K562 (cell line): ENCODE measurements around the gene ANKH.

DNA sequence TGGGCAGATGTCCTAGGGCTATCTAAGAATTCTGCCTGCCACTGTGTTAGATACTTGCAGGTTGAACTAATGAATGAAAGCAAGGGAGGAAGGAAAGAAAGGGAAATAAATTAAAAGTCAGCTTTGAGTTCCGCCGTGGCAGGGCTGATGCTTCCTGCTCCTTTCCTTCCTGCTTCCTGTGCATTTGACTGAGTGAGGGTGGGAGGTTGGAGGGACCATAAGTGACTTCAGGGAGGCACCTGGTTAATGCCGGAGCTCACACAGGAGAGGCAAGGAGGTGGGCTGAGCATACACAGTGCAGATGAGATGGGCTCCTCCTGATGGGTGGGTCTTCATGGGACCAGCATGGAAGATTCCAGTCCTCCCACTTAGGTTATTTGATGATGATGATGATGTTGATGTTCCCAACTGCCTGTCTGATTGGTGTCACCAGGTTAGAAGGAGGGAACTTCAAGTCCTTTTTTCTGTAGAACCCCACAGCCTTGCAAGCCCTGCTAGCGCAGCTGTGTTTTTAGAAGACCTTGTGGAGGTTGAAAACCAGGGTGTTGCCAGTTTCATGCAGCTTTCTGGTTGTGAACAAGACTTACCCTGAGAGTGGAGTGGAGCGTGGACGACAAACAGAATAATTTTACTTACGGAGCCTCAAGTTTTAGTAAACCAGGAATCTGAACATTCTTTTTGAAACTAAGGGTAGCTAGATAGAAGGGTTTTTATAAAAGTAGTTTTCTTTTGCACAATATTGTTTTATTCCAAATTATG lies 82.9 kb downstream of the TRIO start:
- RAMPAGE, long total RNA, result no peak
- RRBS, result no CpG with 5 or more reads among the region's 7 CpGs
PRO-cap:
- standard, result no peak
- CoPRO, capped RNA only, 2 experiments, result no peak in any of the 2 experiments
- CoPRO, capped and uncapped RNA, 2 experiments, result no peak in any of the 2 experiments
- CoPRO, uncapped RNA only, 2 experiments, result no peak in any of the 2 experiments
CAGE:
- cytosol, long polyA plus RNA, result no peak
- long polyA plus RNA, result no peak
- nucleolus, long total RNA, result no peak
- nucleus, long polyA plus RNA, result no peak

DNA sequence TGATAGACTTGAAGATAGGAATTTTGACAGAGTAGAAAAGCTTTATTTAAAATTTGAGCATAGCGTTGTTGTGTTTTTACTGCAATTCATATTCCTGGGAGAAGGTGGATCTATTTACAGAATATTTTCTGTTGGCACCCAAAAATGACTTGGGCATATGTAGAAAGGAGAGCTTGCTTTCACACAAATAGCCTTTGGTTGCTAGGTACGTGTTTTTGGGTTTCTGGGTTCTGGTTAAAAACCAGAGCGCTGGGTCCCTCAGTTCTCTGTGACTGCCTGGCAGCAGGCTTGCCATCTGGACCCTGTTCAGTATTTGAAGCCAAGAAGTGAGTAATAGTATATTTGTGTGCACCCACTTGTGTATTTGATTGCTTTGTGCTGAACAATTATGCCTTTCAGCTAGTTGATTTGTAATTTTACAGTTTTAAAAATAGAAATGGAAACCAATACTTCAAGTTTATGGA lies 153.3 kb downstream of the TRIO start:
- RAMPAGE, long total RNA, result no peak
- RRBS, result no CpG with 5 or more reads among the region's 3 CpGs
PRO-cap:
- standard, result no peak
- CoPRO, capped RNA only, 2 experiments, result no peak in any of the 2 experiments
- CoPRO, capped and uncapped RNA, 2 experiments, result no peak in any of the 2 experiments
- CoPRO, uncapped RNA only, 2 experiments, result no peak in any of the 2 experiments
CAGE:
- cytosol, long polyA plus RNA, result no peak
- long polyA plus RNA, result no peak
- nucleolus, long total RNA, result no peak
- nucleus, long polyA plus RNA, result no peak

GRCh38 chr5:14383553-14384419 lies 197.8 kb upstream of the OTULINL start:
- RAMPAGE, long total RNA, result no peak
- RRBS, result no CpG with 5 or more reads among the region's 13 CpGs
PRO-cap:
- standard, result no peak
- CoPRO, capped RNA only, 2 experiments, result no peak in any of the 2 experiments
- CoPRO, capped and uncapped RNA, 2 experiments, result no peak in any of the 2 experiments
- CoPRO, uncapped RNA only, 2 experiments, result no peak in any of the 2 experiments
CAGE:
- cytosol, long polyA plus RNA, result no peak
- long polyA plus RNA, result no peak
- nucleolus, long total RNA, result no peak
- nucleus, long polyA plus RNA, result no peak

GRCh38 chr5:14487574-14488345 lies 93.8 kb upstream of the OTULINL start:
- RAMPAGE, long total RNA, result no peak
- RRBS, result 20% methylated on average over 6 of the region's 79 CpGs
PRO-cap:
- standard, result no peak
- CoPRO, capped RNA only, 2 experiments, result no peak in any of the 2 experiments
- CoPRO, capped and uncapped RNA, 2 experiments, result no peak in any of the 2 experiments
- CoPRO, uncapped RNA only, 2 experiments, result no peak in any of the 2 experiments
CAGE:
- cytosol, long polyA plus RNA, result no peak
- long polyA plus RNA, result no peak
- nucleolus, long total RNA, result no peak
- nucleus, long polyA plus RNA, result no peak

DNA sequence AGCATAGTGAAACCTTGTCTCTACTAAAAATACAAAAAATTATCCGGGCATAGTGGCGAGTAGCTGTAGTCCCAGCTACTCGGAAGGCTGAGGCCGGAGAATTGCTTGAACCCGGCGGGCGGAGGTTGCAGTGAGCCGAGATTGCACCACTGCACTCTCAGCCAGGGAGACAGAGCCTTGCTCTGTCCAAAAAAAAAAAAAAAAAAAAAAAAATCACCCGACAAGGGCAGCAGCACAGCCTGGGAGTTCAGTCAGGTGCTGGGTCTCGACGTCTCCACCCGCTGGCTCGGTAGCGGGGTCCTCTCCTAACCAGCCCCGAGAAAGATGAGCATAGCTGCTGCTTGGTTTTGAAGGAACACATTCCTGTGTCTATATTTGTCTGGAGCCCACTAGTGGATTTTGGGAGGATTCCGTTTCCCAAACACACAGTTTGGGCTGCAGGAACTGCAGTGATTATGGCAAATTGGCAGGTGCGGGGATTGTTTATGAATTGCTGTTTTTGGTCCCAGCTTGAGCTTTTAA lies 1.1 kb downstream of the OTULINL start:
- RAMPAGE, long total RNA, result no peak
- RRBS, result no CpG with 5 or more reads among the region's 17 CpGs
PRO-cap:
- standard, result no peak
- CoPRO, capped RNA only, 2 experiments, result no peak in any of the 2 experiments
- CoPRO, capped and uncapped RNA, 2 experiments, result no peak in any of the 2 experiments
- CoPRO, uncapped RNA only, 2 experiments, result no peak in any of the 2 experiments
CAGE:
- cytosol, long polyA plus RNA, result no peak
- long polyA plus RNA, result no peak
- nucleolus, long total RNA, result no peak
- nucleus, long polyA plus RNA, result no peak

GRCh38 chr5:14684279-14684696 lies 19.8 kb downstream of the OTULIN start:
- RAMPAGE, long total RNA, result no peak
- RRBS, result no CpG with 5 or more reads among the region's 4 CpGs
PRO-cap:
- standard, result no peak
- CoPRO, capped RNA only, 2 experiments, result no peak in any of the 2 experiments
- CoPRO, capped and uncapped RNA, 2 experiments, result no peak in any of the 2 experiments
- CoPRO, uncapped RNA only, 2 experiments, result no peak in any of the 2 experiments
CAGE:
- cytosol, long polyA plus RNA, result no peak
- long polyA plus RNA, result no peak
- nucleolus, long total RNA, result no peak
- nucleus, long polyA plus RNA, result no peak

DNA sequence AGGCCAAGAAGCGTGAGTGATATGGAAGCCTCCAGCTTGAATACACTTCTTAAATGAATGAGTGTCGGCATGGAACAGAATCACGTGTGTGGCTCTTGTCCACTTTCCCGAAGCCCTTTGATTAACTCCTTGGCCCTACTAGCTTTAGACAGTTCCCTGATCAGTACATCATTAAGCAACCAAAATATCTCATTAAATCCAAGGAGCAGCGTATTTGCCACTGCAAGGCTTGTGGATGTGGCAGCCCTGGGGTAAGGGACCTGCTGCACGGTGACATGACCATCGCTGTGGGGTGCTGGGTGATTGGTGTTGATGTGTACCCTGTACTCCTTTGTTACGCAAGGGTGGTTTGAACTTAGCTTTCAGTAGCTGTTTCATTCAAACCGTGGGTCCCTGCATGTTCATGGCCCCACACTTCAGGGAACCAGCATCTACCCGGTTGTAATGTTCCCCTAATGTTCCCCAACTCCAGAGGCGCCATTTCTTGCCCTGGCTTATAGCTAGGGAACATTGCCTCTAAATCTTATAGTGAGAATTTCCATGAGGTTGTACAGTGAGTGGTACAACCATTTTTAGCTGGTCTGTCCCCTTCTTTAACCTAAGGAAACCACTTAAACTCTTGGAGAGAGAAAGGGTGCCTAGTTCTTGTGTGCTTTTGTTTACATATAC lies 41.1 kb downstream of the OTULIN start:
- RAMPAGE, long total RNA, result no peak
- RRBS, result no CpG with 5 or more reads among the region's 11 CpGs
PRO-cap:
- standard, result no peak
- CoPRO, capped RNA only, 2 experiments, result no peak in any of the 2 experiments
- CoPRO, capped and uncapped RNA, 2 experiments, result no peak in any of the 2 experiments
- CoPRO, uncapped RNA only, 2 experiments, result no peak in any of the 2 experiments
CAGE:
- cytosol, long polyA plus RNA, result no peak
- long polyA plus RNA, result no peak
- nucleolus, long total RNA, result no peak
- nucleus, long polyA plus RNA, result no peak

GRCh38 chr5:14706496-14707058 lies 42.1 kb downstream of the OTULIN start:
- RAMPAGE, long total RNA, result no peak
- RRBS, result no CpG with 5 or more reads among the region's 7 CpGs
PRO-cap:
- standard, result no peak
- CoPRO, capped RNA only, 2 experiments, result no peak in any of the 2 experiments
- CoPRO, capped and uncapped RNA, 2 experiments, result no peak in any of the 2 experiments
- CoPRO, uncapped RNA only, 2 experiments, result no peak in any of the 2 experiments
CAGE:
- cytosol, long polyA plus RNA, result no peak
- long polyA plus RNA, result no peak
- nucleolus, long total RNA, result no peak
- nucleus, long polyA plus RNA, result no peak

DNA sequence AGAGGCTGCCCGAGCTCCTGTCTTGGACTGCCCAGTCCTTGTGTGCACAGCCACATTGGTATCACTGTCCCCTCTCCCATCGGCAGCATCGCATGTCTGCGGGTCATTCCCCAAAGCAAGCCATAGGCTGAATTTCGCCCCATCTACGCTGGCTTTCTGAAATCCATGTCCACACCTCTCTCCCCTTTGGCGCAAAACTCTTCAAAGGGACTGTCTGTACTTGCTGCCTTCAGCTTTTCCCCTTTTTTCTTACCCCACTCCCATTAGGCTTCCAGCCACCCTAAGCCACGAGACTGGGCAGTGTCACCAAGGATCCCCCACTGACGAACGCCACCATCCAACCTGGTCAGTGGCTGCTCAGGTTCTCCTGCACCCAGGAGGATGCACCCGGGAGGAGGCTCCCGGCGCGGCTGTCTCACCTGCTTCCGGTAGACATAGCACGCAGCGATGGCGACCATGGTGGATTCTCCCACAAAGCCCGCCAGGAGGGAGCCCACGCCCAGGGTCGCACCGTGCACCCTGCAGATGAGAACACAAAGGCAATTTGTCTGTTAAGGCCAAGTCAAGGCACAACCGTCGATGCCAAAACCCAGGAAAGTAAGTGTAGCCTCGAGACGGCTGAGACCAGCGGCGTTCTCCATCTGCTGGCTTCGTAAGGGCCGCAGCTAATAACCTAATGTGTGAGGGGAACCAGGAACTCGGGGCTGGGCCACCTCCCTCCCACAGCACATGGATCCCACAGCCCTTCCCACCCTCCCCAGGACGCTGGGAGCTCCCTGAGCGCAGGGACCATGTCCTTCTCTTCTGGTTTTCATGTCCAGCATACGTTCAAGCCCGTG lies 48.2 kb downstream of the OTULIN start:
- RAMPAGE, long total RNA, result no peak
- RRBS, result no CpG with 5 or more reads among the region's 35 CpGs
PRO-cap:
- standard, result no peak
- CoPRO, capped RNA only, 2 experiments, result no peak in any of the 2 experiments
- CoPRO, capped and uncapped RNA, 2 experiments, result no peak in any of the 2 experiments
- CoPRO, uncapped RNA only, 2 experiments, result no peak in any of the 2 experiments
CAGE:
- cytosol, long polyA plus RNA, result no peak
- long polyA plus RNA, result no peak
- nucleolus, long total RNA, result no peak
- nucleus, long polyA plus RNA, result no peak

- RAMPAGE, long total RNA, result no peak
- RRBS, result no CpG with 5 or more reads among the region's 24 CpGs
PRO-cap:
- standard, result no peak
- CoPRO, capped RNA only, 2 experiments, result no peak in any of the 2 experiments
- CoPRO, capped and uncapped RNA, 2 experiments, result no peak in any of the 2 experiments
- CoPRO, uncapped RNA only, 2 experiments, result no peak in any of the 2 experiments
CAGE:
- cytosol, long polyA plus RNA, result no peak
- long polyA plus RNA, result no peak
- nucleolus, long total RNA, result no peak
- nucleus, long polyA plus RNA, result no peak
Measured at GRCh38 chr5:14728040-14729111, 63.9 kb downstream of the OTULIN start.

- RAMPAGE, long total RNA, result no peak
- RRBS, result 5% methylated on average over 10 of the region's 21 CpGs
PRO-cap:
- standard, result no peak
- CoPRO, capped RNA only, 2 experiments, result no peak in any of the 2 experiments
- CoPRO, capped and uncapped RNA, 2 experiments, result no peak in any of the 2 experiments
- CoPRO, uncapped RNA only, 2 experiments, result no peak in any of the 2 experiments
CAGE:
- cytosol, long polyA plus RNA, result no peak
- long polyA plus RNA, result no peak
- nucleolus, long total RNA, result no peak
- nucleus, long polyA plus RNA, result no peak
Measured at GRCh38 chr5:14870812-14871367, 688 bp downstream of the ANKH start.

GRCh38 chr5:14871368-14872097 lies at the start of gene ANKH:
TSS of gene ANKH (minus strand) at chr5:14871778.
- RAMPAGE, long total RNA, result no peak
- RRBS, result 2% methylated on average over 58 of the region's 104 CpGs
PRO-cap:
- standard, result bidirectional peak, plus-strand start at chr5:14871713, minus-strand start at chr5:14871636; bidirectional peak, plus-strand start at chr5:14871979, minus-strand start at chr5:14871844
- CoPRO, capped RNA only, 2 experiments, result peak in 2 of 2 experiments; most common plus-strand start chr5:14871713 (in 2); most common minus-strand start chr5:14871636 (in 2)
- CoPRO, capped and uncapped RNA, 2 experiments, result peak in 2 of 2 experiments; most common plus-strand start chr5:14871740 (in 1); most common minus-strand start chr5:14871636 (in 2)
- CoPRO, uncapped RNA only, 2 experiments, result no peak in any of the 2 experiments
CAGE:
- cytosol, long polyA plus RNA, result no peak
- long polyA plus RNA, result no peak
- nucleolus, long total RNA, result no peak
- nucleus, long polyA plus RNA, result no peak

GRCh38 chr5:14925838-14926312 lies 54.3 kb upstream of the ANKH start:
- RAMPAGE, long total RNA, result no peak
- RRBS, result no CpG with 5 or more reads among the region's 8 CpGs
PRO-cap:
- standard, result no peak
- CoPRO, capped RNA only, 2 experiments, result no peak in any of the 2 experiments
- CoPRO, capped and uncapped RNA, 2 experiments, result no peak in any of the 2 experiments
- CoPRO, uncapped RNA only, 2 experiments, result no peak in any of the 2 experiments
CAGE:
- cytosol, long polyA plus RNA, result no peak
- long polyA plus RNA, result no peak
- nucleolus, long total RNA, result no peak
- nucleus, long polyA plus RNA, result no peak

- RAMPAGE, long total RNA, result no peak
- RRBS, result no CpG with 5 or more reads among the region's 10 CpGs
PRO-cap:
- standard, result no peak
- CoPRO, capped RNA only, 2 experiments, result no peak in any of the 2 experiments
- CoPRO, capped and uncapped RNA, 2 experiments, result no peak in any of the 2 experiments
- CoPRO, uncapped RNA only, 2 experiments, result no peak in any of the 2 experiments
CAGE:
- cytosol, long polyA plus RNA, result no peak
- long polyA plus RNA, result no peak
- nucleolus, long total RNA, result no peak
- nucleus, long polyA plus RNA, result no peak
Measured at GRCh38 chr5:15499509-15499847, 502 bp upstream of the FBXL7 start.

- RAMPAGE, long total RNA, result no peak
- RRBS, result no CpG with 5 or more reads among the region's 2 CpGs
PRO-cap:
- standard, result no peak
- CoPRO, capped RNA only, 2 experiments, result no peak in any of the 2 experiments
- CoPRO, capped and uncapped RNA, 2 experiments, result no peak in any of the 2 experiments
- CoPRO, uncapped RNA only, 2 experiments, result no peak in any of the 2 experiments
CAGE:
- cytosol, long polyA plus RNA, result no peak
- long polyA plus RNA, result no peak
- nucleolus, long total RNA, result no peak
- nucleus, long polyA plus RNA, result no peak
Measured at GRCh38 chr5:15636925-15637840, 137.2 kb downstream of the FBXL7 start.

GRCh38 chr5:16467275-16467979 lies 1.8 kb upstream of the ZNF622 start:
- RAMPAGE, long total RNA, result no peak
- RRBS, result no CpG with 5 or more reads among the region's 1 CpG
PRO-cap:
- standard, result no peak
- CoPRO, capped RNA only, 2 experiments, result no peak in any of the 2 experiments
- CoPRO, capped and uncapped RNA, 2 experiments, result no peak in any of the 2 experiments
- CoPRO, uncapped RNA only, 2 experiments, result no peak in any of the 2 experiments
CAGE:
- cytosol, long polyA plus RNA, result no peak
- long polyA plus RNA, result no peak
- nucleolus, long total RNA, result no peak
- nucleus, long polyA plus RNA, result no peak

GRCh38 chr5:16492287-16493289 lies 27.0 kb upstream of the ZNF622 start:
- RAMPAGE, long total RNA, result no peak
- RRBS, result no CpG with 5 or more reads among the region's 11 CpGs
PRO-cap:
- standard, result no peak
- CoPRO, capped RNA only, 2 experiments, result no peak in any of the 2 experiments
- CoPRO, capped and uncapped RNA, 2 experiments, result no peak in any of the 2 experiments
- CoPRO, uncapped RNA only, 2 experiments, result no peak in any of the 2 experiments
CAGE:
- cytosol, long polyA plus RNA, result no peak
- long polyA plus RNA, result no peak
- nucleolus, long total RNA, result no peak
- nucleus, long polyA plus RNA, result no peak